ENCODE measurements around the gene EGFL7.

DNA sequence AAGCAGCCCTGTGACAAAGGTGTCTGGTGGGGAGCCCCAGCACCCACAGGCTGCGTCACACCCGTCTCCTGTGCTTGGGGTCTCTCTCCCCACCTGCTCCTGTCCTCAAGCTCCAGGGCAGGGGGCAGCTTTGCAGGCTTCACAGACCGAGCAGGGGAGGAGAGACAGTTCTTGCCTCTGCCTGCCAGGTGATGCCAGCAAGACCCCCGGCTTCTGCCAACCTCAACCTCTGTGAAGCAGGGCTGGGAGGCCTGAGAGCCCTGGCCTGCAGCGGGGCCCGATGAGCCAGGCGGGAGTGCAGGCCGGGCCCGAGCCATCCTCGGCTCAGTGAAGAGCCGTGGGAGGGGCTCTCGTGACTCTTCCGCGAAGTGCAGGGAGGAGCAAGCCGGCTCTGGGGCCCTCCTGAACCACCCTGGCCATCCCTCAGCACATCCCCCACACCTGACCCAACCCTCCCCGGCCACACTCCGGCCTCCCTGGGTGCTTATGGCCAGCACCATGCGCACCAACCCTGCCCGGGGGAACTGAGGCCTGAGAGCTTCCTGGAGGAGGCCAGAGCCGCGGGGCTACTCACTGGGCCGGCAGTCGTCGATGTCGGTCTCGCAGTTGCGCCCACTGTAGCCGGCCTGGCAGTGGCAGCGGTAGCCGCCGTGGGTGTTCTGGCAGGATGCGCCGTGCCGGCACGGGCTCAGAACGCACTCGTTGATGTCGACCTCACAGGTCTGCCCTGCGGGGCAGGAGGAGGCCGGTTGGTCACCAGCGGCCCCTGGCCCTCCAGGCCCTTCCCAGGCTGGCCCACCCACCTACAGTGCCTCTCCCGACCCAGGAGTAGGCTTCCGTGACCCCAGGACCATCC is 27.5 kb upstream of the SEC16A start:
- PRO-cap: no peak
- RAMPAGE, long total RNA, 4 experiments: no peak in any of the 4 experiments

DNA sequence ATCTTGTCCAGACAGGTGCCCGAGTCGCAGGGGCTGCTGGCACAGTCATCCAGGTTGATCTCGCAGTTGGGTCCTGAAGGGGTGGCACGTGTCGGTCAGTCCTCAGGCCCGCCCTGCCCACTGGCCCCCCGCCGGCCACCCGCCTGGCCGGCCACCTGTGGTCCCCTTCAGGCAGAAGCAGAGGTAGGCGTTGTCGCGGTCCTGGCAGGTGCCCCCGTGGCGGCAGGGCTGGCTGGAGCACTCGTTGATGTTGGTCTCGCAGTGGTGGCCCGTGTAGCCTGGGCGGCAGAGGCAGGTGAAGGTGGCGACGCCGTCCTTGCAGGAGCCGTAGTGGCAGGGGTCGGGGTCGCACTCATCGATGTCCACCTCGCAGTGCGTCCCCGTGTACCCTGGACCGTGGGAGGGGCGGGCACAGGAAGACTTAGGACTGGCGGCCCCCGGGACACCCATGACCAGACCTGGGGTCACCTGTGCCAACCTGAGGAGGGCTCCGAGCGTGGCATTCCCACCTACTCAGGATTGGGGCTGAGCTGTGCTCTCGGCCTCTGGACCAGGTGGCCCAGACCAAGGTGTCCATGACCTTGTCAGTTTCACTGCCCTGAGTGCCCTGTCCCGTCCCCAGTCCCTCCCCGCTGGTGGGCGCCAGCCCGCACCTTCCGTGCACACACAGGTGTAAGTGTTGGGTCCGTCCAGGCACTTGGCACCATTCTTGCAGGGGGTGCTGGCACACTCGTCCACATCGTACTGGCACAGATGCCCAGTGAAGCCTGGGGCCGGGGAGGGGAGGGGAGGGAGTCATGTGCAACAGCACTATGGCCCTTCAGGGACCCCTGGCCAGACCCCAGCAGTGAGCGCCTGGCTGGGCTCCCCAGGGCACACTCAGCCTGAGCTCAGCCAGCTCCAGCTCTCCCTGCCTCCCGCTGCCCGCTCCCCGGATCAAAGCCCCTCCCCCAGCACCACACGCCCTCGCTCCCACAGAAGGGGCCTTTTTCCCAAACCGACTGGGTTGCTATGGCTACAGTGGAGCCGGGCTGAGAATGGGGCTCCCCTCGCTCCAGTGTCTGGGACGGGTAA is 30.2 kb downstream of the NOTCH1 start:
- PRO-cap: no peak
- RAMPAGE, long total RNA, 4 experiments: no peak in any of the 4 experiments

DNA sequence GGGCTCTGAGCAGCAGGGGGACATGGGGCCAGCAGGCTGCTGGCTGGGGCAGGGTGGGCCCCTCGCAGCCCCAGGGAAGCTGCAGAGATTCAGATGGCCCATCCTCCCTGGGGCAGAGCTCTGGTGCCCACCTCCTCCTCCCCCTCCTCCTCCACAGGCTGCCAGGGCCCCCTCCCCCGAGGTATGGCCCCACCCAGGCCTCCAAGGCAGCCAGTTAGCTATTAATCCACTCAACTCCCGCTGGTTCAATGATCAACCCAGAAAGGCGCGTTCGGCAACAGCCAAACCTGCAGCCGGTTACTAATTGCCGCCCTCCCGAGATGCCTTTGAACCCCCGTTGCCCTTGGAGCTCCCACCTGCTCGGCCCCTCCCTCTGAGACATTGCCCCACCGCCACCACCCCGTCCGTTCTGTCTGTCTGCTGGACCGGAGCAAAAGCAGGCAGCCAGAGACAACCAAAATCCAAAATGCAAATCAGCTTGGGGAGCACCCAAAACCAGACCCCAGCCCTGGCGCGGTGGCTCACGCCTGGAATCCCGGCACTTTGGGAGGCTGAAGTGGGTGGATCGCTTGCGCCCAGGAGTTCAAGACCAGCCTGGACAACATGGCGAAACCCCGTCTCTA is 25.8 kb downstream of the NOTCH1 start:
- PRO-cap: no peak
- RAMPAGE, long total RNA, 4 experiments: no peak in any of the 4 experiments

GRCh38 chr9:136522174-136523076 is 23.4 kb downstream of the NOTCH1 start:
- PRO-cap: no peak
- RAMPAGE, long total RNA, 4 experiments: no peak in any of the 4 experiments

GRCh38 chr9:136532232-136532707 is 13.6 kb downstream of the NOTCH1 start:
- PRO-cap: no peak
- RAMPAGE, long total RNA, 4 experiments: no peak in any of the 4 experiments

DNA sequence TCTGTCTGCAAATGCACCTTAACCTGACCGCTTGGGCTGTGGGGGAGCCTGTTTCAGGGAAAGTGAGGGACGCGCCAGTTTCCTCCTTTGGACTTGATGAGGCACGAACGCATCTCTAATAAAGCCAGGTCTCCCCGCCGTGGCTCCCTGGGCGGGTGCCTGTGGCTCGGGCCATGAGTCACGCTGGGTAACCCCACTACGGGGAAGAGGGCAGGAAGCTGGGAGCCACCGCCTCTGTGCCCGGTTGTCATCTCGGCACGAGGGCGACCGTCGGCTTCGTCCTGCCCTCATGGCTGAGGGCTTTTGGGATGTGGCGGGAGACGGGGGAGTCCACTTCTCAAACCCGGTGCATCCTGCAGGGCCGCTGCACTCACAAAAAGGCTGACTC is 12.1 kb downstream of the NOTCH1 start:
- PRO-cap: no peak
- RAMPAGE, long total RNA, 4 experiments: no peak in any of the 4 experiments

DNA sequence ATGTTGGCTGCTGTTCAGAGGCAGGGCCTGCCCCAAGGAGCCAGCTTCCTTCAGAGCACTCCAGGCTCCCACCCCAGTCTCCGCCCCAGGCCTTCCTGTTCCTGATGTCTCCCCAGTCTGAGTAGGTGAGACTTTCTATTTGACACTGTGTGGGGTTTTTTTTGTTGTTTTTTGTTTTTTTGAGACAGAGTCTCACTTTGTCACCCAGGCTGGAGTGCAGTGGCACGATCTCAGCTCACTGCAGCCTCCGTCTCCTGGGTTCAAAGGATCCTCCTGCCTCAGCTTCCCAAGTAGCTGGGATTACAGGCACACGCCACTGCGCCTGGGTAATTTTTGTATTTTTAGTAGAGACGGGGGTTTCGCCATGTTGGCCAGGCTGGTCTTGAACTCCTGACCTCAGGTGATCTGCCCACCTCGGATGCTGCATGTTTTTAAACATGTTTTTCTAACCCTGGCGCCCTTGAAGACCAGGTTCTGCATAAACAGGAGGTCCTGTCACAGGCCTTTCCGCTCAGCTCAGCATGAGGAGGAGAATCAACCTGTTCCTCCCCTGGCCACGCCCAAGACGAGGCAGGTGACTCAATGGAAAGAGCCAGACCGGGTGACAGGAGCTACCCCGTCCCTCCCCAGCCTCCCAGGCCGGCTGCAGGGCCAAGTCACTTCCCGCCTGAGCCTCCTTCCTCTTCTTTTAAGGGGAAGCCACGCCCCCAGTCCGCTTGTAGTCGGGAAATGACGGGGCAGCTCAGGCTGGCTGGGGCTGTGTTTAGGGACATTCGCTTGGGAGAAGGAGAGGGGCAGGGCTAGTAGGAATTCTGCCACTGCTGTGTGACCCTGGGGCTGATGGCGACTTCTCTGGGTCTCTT is 6.4 kb downstream of the NOTCH1 start:
- PRO-cap: bidirectional peak, plus-strand start at position 719 of the sequence, minus-strand start at position 658 of the sequence
- RAMPAGE, long total RNA, 4 experiments: start-site peak on the plus strand in 1 of 4 experiments, centred at position 780 of the sequence, 6 reads per replicate

DNA sequence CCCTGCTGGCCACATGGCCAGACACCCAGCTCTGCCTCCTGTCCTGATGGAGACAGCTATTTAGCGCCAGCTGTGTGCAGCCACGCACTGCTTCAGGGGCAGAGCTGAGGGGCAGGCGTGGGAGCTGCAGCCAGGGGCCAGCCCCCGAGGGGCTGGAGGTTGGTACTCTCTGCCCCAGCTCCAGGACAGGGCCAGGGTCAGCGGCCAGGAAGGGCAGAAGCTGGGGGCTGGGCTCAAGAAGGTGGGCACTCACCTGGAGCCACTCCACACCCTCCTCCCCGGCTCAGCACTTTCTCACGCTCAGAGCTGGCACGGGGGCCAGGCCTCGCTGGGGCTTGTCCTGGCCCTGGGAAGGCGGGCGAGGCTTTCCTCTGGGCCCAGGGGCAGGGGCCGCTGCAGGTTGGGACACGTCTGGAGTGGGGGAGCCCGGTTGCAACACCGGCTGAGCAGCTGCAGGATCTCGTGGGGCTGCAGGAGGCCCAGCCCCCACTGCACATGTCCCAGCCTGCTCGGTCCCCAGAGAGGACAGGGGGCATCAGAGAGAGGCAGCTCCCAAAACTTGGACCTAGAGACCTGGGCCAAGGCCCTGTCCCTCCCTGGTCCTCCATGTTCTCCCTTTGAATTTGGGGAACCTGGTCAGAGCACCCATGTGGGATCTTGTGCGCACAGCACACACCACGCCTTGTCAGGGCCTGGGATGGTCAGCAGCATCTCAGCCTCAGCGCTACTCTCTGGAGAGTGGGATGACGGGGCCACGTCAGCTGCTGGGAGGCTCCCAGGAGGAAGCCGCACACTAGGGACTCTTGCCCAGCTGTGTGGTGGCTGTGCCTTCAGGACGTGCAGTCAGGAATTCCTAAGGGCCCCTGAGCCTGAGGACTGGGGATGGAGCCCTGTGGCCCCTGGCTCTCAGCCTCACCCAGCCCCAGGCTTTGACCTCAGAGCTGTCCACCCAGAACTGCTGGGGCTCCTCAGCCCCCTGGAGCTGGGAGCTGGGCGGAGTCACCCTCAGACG is 38.8 kb upstream of the EGFL7 start:
- PRO-cap: no peak
- RAMPAGE, long total RNA, 4 experiments: no peak in any of the 4 experiments

DNA sequence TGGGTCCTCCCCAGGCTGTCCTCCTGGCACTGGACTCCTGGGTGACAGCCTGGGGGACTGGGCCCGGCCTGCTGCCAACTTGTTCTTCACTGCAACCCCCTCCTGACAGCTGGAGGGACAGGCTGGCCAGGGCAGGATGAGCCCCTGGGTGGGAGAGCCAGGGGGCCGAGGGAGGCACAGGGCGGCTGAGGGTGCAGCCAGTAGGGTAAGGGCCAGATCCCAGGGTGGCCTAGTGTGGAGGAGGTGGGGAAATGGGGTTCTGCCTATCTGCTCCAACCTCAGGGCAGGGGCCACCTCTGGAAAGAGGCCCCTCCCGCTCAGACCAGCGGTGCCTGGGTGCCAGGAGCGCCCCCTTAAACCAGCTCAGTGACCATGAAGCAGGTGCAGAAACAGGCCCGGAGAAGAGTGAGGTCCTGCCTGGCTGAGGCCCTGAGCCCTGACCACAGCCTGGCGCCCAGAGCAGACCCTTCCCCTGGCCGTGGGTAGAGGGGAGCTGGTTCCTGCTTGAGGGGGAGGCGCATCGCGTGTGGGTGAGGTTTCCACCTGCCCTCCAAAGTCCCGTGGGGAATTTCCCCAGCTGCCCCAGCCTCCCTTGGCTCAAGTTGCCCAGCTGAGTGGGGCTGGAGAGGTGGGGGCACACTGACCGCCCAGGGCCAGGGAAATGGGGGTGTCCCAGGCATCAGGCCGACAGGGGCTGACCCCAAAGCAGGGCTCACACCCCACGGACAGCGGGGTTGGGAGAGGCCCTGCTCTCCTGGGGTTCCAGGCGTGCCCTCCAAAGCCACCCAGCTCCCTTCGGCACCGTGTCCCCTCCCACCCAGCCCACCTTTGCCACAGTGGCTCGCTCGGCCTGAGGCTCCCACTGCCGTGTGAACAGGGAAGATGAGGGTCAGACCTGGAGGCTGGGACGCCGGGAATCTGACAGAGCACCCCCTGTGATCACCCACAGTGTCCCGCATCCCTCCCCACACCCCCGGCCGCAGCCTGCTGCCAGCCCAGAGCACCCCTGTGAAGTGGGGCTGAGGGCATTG is 1.2 kb upstream of the EGFL7 start:
- PRO-cap: no peak
- RAMPAGE, long total RNA, 4 experiments: no peak in any of the 4 experiments

- PRO-cap: unidirectional peak, minus-strand start at chr9:136662433; bidirectional peak, plus-strand start at chr9:136662917, minus-strand start at chr9:136662787
- RAMPAGE, long total RNA, 4 experiments: start-site peak on the plus strand in 3 of 4 experiments, at chr9:136662912-136662982 at its widest, 125 to 378 reads per replicate
Measured at GRCh38 chr9:136662225-136663531, at the start of gene EGFL7. Gene EGFL7, plus strand, starts transcription at chr9:136662916.

- PRO-cap: no peak
- RAMPAGE, long total RNA, 4 experiments: no peak in any of the 4 experiments
Measured at GRCh38 chr9:136670508-136671515, 8.1 kb downstream of the EGFL7 start.

- PRO-cap: no peak
- RAMPAGE, long total RNA, 4 experiments: no peak in any of the 4 experiments
Measured at GRCh38 chr9:136677783-136678320, 9.4 kb downstream of the AGPAT2 start.

GRCh38 chr9:136715691-136716324 is 3.4 kb downstream of the DIPK1B start:
- PRO-cap: no peak
- RAMPAGE, long total RNA, 4 experiments: no peak in any of the 4 experiments

DNA sequence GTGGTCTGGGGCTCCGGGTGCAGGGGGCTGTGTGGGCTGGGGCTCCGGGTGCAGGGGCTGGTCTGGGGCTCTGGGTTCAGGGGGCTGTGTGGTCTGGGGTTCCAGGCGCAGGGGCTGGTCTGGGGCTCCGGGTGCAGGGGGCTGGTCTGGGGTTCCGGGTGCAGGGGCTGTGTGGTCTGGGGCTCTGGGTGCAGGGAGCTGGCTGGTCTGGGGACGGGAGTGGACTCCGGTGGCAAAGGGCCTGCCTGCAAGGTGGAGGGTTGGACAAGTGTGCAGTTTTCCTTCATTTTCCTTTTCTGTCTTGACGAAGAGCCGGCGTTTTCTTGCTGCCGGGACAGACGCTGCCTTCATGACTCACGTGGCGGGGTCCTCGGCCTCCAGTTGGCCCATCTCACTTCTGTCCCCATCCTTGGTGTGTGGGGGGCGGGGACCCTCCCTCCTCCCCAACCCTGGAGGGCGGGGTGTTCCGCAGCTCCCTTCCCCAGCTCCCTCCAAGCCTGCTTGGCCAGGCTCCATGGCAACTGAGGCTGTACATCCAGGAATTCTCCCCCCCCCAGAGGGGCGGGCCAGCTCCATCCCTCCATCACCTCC is 7.6 kb downstream of the DIPK1B start:
- PRO-cap: no peak
- RAMPAGE, long total RNA, 4 experiments: no peak in any of the 4 experiments

GRCh38 chr9:136723109-136724409 is 11.2 kb downstream of the DIPK1B start:
- PRO-cap: no peak
- RAMPAGE, long total RNA, 4 experiments: no peak in any of the 4 experiments

GRCh38 chr9:136728086-136728456 is 14.7 kb downstream of the LCN10 start:
- PRO-cap: bidirectional peak, plus-strand start at chr9:136728317, minus-strand start at chr9:136728184
- RAMPAGE, long total RNA, 4 experiments: start-site peak on the minus strand in 1 of 4 experiments, at chr9:136728180-136728184 at its widest, 13 reads per replicate

- PRO-cap: no peak
- RAMPAGE, long total RNA, 4 experiments: no peak in any of the 4 experiments
Measured at GRCh38 chr9:136757144-136757343, 999 bp downstream of the LCN8 start.

DNA sequence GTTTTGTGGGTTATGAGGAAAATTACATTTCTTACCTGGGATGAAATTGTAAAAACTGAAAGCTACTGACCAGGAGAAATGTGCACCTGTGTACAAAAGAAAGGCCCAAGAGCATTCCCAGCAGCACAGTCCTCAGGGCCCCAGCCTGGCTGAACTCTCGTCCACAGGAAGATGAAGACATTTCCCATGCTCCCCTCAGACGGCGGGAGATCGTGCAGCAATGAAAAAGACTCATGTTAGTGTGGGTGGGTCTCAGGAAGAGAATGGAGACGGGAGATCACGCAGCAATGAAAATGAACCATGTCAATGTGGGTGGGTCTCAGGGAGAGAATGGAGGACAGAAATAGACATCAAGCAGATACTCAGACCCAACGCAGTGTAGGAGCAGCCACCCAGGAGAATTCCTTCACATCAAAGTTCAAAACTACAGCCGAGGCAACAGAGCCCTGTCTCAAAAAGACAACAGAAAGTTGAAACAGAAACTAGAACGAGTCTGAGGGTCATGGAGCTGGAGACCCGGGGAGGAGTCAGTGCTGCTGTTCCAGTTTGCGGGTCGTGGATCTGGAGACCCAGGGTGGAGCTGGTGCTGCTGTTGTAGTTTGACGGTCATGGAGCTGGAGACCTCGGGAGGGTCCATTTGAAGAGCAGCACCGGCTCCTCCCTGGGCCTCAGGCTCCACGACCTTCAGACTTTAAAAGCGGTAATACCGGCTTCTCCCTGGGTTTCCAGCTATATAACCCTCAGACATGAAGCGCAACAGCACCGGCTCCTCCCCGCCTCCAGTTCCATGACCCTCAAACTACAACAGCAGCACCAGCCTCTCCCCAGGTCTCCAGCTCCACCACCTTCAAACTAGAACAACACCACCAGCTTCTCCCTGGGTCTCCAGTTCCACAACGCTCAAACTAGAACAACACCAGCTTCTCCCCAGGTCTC is 12.9 kb upstream of the LCN15 start:
- PRO-cap: no peak
- RAMPAGE, long total RNA, 4 experiments: no peak in any of the 4 experiments

DNA sequence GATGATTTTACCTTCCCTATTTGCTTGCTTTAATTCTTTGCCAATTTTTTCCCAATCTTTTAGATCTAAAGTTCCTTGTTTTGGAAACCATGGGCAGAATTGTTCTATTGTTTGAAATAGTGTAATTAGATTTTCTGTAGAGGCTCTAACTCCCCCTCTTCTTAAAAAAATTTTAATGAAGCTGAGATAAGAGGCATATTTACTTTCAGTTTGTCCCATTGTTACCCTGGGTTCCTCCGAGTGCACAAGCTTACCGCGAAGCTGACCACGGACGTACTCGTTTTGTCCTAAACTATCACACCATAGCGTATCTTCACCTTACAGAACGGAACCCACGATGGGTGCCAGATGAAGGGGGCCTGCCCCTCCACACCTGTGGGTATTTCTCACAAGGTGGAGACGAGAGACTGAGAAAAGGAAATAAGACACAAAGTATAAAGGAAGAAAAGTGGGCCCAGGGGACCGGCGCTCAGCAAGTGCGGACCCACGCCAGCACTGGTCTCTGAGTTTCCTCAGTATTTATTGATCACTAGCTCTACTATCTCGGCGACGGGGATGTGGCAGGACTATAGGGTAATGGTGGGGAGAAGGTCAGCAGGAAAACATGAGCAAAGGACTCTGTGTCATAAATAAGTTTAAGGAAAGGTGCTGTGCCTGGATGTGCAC is 2.6 kb upstream of the TMEM141 start:
- PRO-cap: no peak
- RAMPAGE, long total RNA, 4 experiments: no peak in any of the 4 experiments

DNA sequence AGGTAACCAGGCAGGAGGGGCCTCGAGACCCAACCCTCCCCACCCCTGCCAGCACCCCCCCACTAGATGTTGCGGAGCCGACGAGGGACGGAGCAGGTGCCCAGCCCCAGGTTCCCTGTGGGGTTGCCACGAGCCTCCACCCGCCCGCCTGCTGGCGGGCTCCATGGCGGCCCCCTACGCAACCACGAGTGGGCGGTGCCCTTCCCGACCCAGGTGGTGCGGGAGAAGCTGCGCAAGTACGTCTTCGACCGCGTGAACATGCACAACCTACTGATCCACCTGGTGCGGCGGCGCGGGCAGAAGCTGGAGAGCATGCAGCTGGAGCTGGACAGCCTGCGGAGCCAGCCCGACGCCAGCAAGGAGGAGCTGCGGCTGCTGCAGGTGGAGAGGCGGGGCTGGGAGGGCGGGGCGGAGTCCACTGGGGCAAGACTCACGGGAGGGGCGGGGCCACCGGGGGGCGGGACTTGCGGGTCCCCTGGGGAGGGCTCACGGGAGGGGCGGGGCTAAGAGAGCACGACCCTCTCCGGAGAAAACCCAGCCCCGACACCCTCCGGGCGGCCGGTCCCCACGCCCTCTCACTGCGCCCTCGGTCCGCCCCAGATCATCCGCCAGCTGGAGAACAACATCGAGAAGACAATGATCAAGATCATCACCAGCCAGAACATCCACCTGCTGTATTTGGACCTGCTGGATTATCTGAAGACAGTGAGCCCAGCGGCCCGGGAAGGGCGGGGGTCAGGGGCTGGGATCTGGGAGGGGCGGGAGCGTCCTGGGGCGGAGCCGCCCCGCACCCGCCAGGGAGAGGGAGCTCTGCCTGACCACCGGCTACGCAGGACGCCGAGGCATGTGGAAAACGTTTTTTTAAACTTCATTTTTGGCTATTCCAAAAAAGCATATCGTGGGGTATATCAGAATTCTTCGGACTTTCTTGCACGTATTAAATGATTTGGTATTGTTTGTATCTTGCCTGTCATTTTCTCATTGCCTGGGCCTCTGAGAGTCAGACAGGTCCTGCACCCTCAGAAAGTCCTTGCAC is 4.0 kb downstream of the CCDC183 start:
- PRO-cap: no peak
- RAMPAGE, long total RNA, 4 experiments: no peak in any of the 4 experiments

All from esophagus muscularis mucosa (tissue), 4 donors.